ENCODE data around the genes CCDC117 and KREMEN1.

GRCh38 chr22:27912147-27912608 lies 6.9 kb downstream of the PITPNB start:
- PRO-cap: no peak

DNA sequence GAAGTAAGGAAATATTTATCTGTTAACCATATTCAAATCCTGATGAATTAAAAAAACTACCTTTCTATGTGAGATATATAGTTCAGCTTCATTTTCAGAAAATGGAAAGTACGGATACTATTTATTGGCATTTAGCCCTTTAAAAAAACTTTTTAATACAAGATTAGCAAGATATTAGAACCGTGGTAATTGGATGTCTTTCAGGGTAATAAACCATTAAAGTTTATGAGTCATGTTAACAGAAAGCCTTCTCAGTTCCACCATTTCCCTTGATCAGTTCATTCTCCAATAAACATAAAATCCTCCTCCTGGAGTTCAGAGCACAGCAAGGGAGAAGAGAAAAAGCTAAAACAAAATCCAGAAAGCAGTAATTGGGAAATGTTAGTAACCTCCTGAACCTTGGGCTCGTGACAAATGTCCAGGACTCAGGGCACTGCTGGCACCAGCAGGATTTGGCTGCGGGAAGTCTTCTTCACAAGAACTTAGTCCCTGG lies 43.1 kb upstream of the PITPNB start:
- PRO-cap: no peak

DNA sequence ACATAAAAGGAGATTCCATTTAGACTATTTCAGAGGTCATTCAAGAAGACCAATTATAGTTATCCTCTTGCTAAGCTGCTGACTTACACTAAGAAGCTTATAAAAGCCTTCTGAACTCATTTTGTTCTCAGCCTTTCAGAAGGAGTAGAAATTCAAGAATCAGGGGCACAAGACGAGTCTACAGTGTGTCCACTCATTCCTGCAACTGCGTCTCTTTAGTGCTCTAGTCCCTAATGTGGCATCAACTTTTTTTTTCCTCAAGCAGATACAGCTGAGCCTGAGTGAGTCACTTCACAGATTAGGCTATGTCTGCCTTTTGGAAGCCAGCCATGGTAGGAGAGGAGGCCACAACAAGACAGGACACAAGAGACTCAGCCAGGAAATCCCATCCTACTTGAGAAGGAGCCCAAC lies 156.1 kb upstream of the PITPNB start:
- PRO-cap: no peak

GRCh38 chr22:28281616-28282096 lies 362.6 kb upstream of the PITPNB start:
- PRO-cap: no peak

DNA sequence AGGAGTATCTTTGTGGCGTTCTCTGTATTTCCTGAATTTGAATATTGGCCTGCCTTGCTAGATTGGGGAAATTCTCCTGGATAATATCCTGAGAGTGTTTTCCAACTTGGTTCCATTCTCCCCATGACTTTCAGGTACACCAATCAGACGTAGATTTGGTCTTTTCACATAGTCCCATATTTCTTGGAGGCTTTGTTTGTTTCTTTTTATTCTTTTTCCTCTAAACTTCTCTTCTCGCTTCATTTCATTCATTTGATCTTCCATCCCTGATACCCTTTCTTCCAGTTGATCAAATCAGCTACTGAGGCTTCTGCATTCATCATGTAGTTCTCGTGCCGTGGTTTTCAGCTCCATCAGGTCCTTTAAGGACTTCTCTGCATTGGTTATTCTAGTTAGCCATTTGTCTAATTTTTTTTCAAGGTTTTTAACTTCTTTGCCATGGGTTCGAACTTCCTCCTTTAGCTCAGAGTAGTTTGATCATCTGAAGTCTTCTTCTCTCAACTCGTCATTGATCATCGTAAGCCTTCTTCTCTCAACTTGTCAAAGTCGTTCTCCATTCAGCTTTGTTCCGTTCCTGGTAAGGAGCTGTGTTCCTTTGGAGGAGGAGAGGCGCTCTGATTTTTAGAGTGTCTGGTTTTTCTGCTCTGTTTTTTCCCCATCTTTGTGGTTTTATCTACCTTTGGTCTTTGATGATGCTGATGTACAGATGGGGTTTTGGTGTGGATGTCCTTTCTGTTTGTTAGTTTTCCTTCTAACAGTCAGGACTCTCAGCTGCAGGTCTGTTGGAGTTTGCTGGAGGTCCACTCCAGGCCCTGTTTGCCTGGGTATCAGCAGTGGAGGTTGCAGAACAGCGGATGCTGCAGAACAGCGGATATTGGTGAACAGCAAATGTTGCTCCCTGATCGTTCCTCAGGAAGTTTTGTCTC lies 341.0 kb downstream of the TTC28 start:
- PRO-cap: no peak

GRCh38 chr22:28412385-28412993 lies 267.2 kb downstream of the TTC28 start:
- PRO-cap: no peak

- PRO-cap: no peak
These were observed 237.9 kb downstream of the TTC28 start for GRCh38 chr22:28441635-28442172.

DNA sequence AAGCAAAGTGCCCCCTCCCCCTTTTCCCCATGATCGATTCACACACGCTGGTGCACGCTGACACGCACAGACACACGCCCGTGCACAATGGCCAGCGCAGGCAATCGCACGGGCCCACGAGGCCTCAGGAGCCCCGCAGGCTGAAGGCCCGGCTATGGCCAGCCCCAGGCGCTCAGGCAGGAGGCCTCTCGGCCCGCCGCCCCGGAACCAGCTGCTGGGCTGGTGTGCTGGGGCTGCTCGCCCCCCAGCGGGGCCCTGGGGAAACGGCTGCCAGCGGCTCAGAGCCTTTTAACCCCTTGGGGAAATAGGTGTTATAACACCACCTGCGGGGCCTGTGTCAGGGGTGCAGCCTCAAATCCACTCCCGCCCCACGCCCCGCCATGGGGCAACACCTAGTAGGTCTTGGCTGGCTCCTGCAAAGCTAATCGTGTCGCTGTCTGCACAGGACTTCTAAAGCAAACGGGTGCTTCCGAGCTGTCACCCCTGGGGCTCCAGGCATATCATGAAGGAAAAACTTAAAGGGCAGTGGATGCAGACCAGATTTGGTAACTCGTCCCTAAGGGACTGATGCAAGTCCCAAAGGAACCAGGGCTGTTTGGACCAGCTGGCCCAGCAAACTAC lies 237.4 kb downstream of the TTC28 start:
- PRO-cap: no peak

DNA sequence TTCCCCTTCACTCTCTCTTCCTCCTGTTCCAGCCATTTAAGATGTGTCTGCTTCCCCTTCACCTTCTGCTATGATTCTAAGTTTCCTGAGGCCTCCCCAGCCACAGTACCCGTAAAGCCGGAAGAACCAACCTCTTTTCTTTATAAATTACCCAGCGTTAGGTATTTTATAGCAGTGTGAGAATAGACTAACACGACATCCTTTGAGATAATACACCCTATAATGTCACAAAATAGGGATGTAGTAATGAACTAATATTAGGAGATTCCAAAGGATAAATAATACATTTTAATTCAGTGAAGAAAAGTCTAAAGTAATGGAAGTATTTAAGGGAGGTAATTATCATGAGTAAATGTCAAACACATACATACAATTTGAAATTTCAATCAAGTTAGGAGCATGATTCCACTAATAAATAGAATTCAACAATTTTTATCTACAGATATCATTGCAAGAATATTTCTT lies 98.4 kb downstream of the TTC28 start:
- PRO-cap: no peak

- PRO-cap: unidirectional peak, plus-strand start at chr22:28772731; bidirectional peak, plus-strand start at chr22:28773006, minus-strand start at chr22:28772933
These were observed at the start of gene CCDC117 for GRCh38 chr22:28772499-28773207. CCDC117 (plus strand) TSS chr22:28772695.

- PRO-cap: no peak
These were observed 15.7 kb downstream of the CCDC117 start for GRCh38 chr22:28788054-28788797.

GRCh38 chr22:28822772-28823575 lies 50.5 kb downstream of the CCDC117 start:
- PRO-cap: no peak

DNA sequence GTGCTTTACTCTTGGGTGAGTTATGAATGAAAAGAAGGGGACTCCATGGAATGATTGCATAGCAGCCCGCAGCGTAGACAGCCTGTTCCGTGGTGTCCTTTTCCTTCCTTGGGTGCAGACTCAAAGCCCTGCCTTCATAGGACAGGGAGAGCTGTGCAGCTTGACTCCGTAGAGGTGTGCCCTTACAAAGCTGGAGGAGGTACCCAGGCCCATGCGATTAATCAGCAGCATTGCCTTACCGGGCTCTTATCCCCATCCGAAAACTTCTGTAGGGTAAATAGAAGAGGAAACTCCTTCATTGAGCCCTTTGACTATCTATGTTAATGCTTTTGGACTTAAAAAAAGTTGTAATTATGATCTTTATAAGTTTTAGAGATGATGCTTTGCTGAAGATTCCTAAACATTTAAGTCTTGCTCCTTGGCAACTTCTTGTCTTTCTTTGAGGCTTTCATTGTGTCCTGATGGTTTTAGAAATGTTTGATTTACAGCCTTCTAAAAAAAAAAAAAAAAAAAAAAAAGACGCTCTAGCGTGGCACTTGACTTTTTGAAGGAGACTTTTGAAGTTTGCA lies 1.8 kb downstream of the ZNRF3 start:
- PRO-cap: no peak

- PRO-cap: no peak
These were observed 39.5 kb downstream of the C22orf31 start for GRCh38 chr22:29022016-29022708.

- PRO-cap: no peak
These were observed 29.2 kb downstream of the C22orf31 start for GRCh38 chr22:29032198-29033150.

GRCh38 chr22:29050371-29051318 lies 11.0 kb downstream of the C22orf31 start:
- PRO-cap: no peak

DNA sequence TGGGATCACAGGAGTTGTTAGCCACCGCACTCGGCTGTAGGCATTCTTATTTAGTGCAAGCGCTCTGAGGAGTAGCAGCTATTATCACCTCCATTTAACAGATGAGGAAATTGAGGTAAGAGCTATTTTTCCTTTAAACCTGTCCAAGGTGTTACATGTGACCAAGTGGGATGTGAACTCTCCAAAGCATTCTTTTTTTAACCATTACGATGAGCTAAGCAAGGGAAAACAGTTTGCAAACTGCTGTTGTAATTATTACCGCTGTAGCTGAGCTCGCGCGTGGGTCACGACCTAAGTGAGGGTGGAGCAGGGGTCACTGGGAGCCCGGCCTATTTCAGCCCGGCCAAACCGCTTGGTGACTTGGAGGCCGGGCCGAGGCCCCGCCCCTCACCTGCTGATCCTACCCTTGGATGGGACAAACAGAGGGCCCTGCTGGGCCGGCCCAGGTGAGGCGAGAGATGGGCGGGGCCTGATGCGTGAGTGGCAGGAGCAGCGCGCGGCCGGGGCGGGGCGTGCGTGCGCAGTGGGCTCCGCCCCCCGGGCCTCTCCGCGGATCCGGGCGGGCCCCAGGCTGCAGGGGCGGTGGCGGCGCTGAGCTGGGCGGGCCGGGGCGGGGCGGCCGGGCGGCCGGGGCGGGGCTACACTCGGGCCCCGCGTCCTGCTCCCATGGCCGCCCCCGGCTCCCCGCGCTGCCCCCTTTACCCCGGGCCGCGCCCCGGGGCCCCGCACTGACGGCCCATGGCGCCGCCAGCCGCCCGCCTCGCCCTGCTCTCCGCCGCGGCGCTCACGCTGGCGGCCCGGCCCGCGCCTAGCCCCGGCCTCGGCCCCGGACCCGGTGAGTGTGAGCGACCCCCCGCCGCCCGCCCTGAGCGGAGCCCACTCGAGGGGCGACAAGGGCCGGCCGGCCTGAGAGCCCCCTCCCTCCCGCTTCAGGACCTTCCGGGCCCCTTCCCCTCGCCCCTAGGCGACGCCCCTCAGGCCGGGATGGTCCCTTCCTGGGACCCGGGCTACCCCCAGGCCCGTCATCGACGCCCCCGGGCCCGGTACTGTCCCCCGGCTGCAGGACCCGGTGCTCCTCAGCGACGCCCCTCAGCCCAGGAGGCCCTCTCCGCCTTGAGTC lies at the start of gene KREMEN1:
Gene KREMEN1 (plus strand): TSS at position 643 of the 1,120 bp plus-strand sequence.
- PRO-cap: unidirectional peak, plus-strand start at position 656 of the sequence

GRCh38 chr22:29090046-29090555 lies 17.3 kb downstream of the KREMEN1 start:
- PRO-cap: no peak

- PRO-cap: no peak
These were observed 7.5 kb downstream of the RHBDD3 start for GRCh38 chr22:29260127-29260864.

- PRO-cap: no peak
These were observed 5.3 kb upstream of the GAS2L1 start for GRCh38 chr22:29300816-29301837.